Neural progenitor cell (in vitro differentiated cells): ENCODE measurements around the gene NKX6-2.

DNA sequence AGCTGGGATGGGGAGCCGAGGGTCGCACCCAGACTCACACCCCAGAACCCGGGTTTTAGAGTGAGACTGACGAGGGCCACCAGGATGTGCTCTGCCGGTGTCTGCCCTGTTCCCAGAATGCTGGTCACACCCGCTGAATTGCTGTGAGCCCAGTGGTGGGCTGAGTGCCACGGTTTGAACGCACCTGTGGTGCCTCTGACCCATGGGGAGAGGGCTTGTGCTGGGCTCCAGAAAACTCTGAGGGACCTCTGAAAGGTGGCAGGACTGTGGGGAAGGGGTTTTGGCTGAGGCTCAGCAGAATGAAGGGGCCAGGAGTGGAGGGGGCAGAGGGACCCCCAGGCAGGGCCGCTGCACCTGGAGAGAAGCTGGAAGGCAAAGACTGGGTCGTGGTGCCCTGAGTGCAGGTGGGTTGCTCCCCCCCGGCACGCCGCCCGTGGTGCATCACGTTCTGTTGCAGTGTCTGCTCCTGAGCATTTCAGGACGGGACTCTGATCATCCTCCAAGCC lies 39.3 kb downstream of the INPP5A start:
- RAMPAGE, long total RNA, result no peak

GRCh38 chr10:132667612-132668679 lies 118.0 kb downstream of the NKX6-2 start:
- RAMPAGE, long total RNA, result no peak

- RAMPAGE, long total RNA, result no peak
Measured at GRCh38 chr10:132724498-132725624, 61.1 kb downstream of the NKX6-2 start.

- RAMPAGE, long total RNA, result no peak
Measured at GRCh38 chr10:132785945-132786606, at the start of gene NKX6-2. Gene NKX6-2 (minus strand): TSS chr10:132786147.

GRCh38 chr10:133012671-133013148 lies 70.3 kb upstream of the CFAP46 start:
- RAMPAGE, long total RNA, result no peak

DNA sequence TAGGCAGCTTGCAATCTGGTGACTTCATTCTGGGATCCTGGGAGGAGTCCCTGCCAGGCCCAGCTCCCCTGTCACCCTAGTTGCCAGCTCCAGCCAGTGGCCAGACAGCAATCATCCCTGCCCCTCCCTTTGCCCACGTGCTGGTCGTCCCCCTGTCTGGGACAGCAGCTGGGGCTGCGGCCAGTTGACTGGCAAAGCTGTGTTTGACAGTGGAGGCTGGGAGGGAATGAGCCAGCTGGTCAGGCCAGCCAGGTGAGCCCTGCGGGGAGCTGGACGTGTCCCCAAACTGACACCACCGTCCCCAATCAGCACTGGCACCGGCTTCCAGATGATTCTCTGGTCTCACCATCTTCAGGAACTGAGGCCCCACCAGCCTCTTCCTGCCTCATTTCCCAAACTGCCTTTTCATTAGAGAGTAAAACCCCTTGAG lies 30.1 kb downstream of the ADGRA1 start:
- RAMPAGE, long total RNA, result no peak

DNA sequence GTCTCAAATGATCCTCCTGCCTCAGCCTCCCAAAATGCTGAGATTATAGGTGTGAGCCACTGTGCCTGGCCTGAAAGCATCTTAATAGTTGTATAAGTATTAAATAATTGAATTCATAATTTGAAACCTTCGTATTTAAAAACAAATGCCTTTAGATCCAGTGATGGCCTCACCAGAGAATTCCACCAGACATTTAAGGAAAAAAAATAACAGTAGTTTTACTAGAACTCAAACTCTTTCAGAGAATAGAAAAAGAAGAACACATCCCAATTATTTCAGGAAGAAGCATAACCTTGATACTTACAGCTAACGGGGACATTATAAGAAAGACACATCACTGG lies 6.2 kb upstream of the KNDC1 start:
- RAMPAGE, long total RNA, result no peak

DNA sequence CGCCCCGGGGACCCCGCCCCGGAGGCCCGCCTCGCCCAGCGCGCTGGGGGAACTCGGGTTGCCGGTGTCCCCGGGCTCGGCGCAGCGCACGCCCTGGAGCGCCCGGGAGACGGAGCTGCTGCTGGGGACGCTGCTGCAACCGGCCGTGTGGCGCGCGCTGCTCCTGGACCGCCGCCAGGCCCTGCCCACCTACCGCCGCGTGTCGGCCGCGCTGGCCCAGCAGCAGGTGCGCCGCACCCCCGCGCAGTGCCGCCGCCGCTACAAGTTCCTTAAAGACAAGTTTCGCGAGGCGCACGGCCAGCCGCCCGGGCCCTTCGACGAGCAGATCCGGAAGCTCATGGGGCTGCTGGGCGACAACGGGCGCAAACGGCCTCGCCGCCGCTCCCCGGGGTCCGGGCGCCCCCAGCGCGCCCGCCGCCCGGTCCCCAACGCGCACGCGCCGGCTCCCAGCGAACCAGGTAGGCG lies 396 bp downstream of the UTF1 start:
- RAMPAGE, long total RNA, result no peak

- RAMPAGE, long total RNA, result no peak
Measured at GRCh38 chr10:133257333-133258536, 18.9 kb downstream of the ADAM8 start.

- RAMPAGE, long total RNA, result no peak
Measured at GRCh38 chr10:133278357-133279559, 2.1 kb upstream of the ADAM8 start.

- RAMPAGE, long total RNA, result no peak
Measured at GRCh38 chr10:133283742-133284127, 7.1 kb upstream of the ADAM8 start.

GRCh38 chr10:133318284-133319198 lies 9.8 kb downstream of the ZNF511 start:
- RAMPAGE, long total RNA, result no peak

DNA sequence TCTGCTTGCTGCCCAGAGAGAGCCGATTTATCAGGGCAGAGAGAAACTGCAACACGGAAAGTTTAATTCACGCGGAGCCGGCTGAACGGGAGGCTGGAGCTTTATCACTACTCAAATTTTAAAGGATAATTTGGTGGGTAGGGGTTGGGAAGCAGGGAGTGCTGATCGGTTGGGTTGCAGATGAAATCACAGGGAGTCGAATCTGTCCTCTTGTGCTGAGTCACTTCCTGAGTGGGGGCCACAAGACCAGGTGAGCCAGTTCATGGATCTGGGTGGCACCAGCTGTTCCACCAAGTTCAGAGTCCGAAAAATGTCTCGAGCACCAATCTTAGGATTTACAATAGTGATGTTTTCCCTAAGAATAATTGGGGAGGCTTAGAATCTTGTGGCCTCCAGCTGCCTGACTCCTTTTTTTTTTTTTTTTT lies 3.6 kb upstream of the PRAP1 start:
- RAMPAGE, long total RNA, result no peak

DNA sequence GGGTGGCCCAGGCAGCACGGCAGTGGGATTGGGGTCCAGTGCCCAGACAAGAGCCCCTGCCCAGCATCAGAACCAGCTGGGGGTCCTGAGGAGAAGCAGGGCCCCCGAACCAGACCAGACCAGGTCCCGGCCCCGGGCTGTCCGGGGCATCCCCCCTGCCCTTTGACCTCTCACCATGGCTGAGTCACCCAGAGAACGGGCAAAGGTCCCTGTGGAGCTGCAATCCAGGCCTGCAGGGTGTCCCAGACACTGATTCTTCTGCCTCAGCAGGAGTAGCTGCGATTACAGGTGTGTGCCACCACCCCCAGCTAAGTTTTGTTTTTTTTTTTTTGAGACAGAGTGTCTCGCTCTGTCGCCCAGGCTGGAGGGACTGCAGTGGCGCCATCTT lies 1.0 kb downstream of the PRAP1 start:
- RAMPAGE, long total RNA, result no peak

GRCh38 chr10:133362386-133362864 lies 4.6 kb upstream of the FUOM start:
- RAMPAGE, long total RNA, result no peak

DNA sequence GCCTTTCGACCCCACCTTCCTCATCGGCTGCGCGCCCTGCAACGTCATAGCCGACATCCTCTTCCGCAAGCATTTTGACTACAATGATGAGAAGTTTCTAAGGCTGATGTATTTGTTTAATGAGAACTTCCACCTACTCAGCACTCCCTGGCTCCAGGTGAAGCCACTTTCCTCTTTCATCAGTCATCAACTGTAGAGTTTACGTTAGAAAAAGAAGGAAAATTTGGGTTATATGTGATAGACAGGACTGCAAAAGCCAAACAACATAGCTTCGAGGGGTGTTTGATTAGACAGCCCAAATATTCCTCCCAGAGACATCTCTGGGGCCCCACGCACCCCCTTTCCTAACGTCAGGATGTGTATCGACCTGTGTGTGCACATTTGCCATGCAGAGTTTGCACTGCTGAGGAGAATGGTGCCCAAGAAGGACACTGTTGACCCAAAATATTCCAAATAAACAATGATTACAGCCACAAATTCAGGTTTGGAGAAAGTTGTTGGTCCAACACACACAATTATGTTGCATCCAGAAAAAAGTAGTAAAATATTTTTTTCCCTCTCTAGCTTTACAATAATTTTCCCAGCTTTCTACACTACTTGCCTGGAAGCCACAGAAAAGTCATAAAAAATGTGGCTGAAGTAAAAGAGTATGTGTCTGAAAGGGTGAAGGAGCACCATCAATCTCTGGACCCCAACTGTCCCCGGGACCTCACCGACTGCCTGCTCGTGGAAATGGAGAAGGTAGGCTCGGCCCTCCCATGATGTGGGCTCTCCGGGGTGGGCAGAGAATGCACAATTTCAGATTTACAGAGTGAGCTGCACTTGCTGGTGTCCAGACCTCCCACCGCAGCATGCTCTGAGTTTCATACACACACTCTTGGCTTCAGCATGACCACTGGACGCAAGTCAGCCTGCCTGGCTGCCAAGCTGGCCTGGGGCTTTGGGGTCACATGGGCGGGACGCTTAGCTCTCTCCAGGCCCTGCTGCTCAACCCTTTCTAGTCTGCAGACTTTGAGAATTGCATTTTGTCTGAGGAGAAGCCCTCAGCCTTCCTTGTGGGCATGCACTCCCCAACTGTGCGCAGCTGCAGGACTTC lies 5.3 kb downstream of the CYP2E1 start:
- RAMPAGE, long total RNA, result no peak

DNA sequence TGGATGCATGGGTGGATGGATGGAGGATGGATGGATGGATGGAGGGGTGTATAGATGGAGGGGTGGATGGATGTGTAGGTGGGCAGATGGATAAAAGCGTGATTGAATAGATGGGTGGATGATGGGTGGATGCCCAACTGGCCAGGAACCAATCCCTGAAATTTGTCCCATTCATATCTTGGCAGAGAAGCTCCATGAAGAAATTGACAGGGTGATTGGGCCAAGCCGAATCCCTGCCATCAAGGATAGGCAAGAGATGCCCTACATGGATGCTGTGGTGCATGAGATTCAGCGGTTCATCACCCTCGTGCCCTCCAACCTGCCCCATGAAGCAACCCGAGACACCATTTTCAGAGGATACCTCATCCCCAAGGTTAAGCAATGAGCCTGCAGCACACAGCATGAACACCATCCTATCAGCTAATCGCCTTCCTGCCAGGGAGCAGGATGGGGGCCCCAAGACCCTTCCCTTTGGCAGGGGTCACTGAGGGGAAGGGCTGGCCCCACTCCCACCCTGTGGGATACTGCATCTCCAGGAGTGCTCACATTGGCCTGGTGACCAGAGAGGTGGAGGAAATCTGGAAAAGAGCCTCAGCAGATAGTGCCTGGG lies 9.8 kb downstream of the CYP2E1 start:
- RAMPAGE, long total RNA, result no peak